Cardiac atrium fibroblast (primary cell): ENCODE results near the genes HCN2 and GRIN3B.

DNA sequence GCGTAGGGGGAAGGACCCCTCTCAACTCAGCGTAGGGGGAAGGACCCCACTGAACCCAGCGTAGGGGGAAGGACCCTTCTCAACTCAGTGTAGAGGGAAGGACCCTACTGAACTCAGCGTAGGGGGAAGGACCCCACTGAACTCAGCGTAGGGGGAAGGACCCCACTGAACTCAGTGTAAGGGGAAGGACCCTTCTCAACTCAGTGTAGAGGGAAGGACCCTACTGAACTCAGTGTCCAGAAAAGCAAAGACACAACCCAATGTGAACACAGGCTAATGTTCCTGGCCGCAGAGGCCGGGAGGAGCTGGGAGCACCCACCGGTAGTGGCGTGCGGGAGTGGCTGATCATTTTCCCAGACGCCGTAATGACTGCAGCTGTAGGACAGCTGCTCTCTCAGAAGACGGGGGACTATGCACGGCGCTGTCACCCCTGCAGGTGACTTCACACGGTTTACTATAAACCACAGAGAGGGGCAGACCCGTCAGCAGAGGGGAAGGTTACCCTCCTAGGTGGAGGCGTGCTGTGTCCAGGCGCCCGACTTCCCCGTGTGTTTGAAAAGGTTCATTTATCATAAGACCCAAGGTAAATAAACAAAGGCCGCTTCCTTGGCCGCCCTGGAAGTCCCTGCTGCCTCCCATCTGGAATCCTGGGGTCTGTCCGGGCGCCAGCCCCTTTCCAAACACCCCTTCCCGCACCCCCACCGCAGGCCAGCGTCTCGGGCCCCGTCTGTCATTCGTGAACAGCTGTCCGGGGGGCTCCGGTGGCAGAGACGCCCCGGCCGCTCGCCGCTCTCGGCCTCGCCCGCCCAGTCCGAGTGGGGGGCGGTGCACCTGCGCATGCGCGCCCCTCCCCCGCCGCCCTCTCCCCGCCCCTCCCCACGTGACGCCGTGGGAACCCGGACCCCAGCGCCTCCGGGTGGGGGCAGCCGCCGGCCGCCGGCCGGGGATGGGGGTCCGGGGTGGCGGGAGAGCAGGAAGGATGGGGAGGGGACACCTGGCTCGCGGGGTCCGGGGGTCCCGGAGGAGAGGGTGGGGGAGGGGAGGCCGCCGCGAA, 1.1 kb downstream of the SHC2 start:
- RAMPAGE, long total RNA, result no peak

DNA sequence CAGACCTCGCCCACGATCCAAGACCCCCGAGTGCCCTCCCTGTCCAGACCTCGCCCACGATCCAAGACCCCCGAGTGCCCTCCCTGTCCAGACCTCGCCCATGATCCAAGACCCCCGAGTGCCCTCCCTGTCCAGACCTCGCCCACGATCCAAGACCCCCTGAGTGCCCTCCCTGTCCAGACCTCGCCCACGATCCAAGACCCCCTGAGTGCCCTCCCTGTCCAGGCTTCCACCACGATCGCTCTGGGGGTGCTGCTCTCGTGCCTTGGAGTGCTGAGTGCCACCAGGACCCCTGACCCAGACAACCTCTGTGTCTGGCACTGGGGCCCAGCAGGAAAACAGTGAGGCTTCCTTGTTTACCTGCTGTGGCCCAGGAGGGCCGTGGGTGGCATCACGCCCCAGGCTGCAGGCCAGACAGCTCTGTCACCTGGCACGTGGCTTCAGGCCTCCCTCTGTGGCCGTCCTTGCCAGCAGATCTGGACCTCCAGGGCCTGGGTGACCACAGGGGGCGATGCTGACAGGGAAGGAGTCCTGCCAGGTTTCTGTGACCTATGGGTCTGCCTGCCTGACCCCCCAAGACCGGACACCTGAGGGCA, 3.2 kb downstream of the CDC34 start:
- RAMPAGE, long total RNA, result no peak

DNA sequence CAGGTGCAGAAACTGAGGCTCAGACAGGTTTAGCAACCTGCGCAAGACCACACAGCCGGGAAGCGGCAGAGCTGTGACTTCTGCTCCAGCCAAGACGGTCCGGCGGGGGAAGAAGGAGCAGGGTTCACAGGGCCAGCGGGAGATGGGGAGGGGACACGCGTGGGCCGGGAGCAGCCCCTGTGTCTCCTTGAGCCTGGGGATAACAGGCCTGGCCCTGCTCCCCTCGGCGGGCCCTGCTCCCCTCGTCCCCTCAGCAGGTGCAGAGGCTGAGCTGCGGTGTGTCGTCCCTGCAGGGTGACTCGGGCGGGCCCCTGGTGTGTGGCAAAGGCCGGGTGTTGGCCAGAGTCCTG, 5.5 kb downstream of the GZMM start:
- RAMPAGE, long total RNA, result no peak

DNA sequence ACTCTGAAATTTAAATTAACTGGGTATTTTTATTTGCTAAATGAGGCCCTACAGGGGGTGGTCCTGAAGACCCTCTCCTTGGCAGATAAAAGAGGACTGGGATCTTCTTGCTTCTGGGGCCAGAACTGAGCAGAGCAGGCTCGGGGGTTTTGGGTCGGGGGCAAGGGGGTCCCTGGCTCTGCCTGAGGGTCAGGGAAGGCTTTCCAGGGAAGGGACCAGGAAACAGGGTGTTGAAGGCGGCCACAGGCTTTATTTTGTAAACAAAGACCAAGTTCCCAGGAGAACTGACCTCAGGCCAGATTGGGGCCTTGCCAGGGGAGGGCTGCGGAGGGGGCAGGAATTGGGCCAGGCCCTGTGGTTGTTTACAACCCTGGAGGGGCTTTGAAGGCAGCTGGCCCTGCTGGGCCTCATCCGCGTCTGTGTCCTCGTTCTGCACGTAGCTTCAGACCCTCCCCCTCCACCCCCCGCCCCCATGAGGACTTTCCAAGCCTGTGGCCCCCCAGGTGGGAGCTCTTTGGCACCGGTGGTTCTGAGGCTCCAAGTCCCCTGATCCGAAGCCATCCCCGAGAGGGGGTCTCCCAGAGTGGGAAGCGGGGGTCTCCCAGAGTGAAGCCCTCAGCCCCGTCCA, 13.7 kb upstream of the BSG start:
- RAMPAGE, long total RNA, result no peak

DNA sequence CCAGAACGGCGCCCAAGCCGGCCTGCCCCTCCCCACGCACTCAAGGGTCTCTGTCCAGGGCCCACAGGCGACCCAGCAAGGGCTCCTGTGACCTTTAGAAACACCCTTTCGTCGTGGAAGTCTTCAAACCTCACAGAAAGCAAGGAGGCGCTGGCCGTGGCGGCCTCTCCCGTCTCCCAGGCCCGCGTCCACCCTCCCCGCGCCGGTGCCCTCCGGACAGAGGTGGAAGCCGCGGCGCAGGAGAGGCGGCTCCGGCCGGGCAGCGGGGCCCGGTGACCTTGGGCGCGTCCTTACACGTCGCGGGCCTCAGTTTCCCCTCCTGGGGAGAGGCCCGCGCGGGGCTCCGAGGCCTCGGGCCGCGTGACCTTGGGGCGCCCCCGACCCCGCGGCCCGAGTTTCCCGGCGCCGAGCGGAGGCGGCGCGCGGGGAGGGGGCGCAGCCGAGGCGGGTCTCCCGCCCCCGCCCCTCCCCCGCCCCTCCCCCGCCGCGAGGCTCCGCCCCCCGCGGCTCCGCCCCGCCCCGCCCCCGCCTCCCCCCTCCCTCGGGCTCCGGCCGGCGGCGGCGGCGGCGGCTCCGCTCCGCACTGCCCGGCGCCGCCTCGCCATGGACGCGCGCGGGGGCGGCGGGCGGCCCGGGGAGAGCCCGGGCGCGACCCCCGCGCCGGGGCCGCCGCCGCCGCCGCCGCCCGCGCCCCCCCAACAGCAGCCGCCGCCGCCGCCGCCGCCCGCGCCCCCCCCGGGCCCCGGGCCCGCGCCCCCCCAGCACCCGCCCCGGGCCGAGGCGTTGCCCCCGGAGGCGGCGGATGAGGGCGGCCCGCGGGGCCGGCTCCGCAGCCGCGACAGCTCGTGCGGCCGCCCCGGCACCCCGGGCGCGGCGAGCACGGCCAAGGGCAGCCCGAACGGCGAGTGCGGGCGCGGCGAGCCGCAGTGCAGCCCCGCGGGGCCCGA, at the start of gene HCN2:
HCN2 (plus strand) TSS at position 539 of the 947 bp plus-strand sequence.
- RAMPAGE, long total RNA, result no peak

- RAMPAGE, long total RNA, result no peak
Measured at GRCh38 chr19:602584-603029, 12.9 kb downstream of the HCN2 start.

DNA sequence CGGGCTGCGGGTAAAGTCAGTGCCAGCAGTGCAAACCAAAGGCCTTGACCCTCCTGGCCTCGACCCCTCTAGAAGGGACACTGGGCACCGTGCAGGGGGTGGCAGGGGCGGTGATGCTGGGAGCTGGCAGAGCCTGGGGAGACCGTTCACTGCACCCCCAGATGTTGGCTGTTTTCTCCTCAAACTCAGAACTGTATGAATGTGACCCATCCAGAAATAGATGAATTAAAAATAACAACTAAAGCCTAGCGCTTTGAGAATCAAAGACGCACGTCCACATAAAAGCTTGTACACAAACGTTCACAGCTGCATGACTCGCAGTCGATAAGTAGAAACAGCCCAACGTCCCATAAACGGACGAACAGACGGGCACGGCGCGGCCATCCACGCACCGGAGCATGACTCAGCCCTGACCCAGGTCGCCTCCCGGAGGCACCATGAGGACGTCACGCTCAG, 9.6 kb downstream of the POLRMT start:
- RAMPAGE, long total RNA, result no peak

DNA sequence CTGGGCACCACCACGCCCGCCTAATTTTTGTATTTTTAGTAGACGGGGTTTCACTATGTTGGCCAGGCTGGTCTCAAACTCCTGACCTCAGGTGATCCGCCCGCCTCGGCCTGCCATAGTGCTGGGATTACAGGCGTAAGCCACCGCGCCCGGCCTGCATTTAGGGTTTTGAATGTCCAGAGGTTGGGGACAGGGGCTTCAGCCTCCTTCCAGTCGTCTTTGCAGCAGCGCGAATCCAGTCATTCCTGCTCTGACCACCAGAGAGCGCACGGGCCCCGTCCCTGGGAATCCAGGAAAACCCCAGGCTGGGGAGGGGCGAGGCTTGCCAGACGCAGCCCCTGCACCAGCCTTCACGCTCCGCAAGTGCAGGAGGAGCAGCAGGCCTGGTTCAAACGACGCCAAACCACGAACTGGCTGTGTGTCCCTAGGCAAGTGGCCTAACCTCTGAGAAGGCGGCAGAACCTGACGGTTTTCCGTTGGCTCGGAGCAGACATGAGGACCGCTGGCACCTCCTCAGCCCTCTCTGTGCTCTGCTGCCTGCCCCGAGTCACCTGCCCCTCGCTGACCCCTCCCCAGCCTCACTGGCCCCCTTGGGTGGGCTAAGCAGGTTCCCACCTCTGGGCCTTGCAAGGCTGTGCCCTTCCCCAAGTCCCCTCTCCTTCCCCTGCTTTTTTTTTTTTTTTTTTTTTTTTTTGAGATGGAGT, 1.9 kb upstream of the RNF126 start:
- RAMPAGE, long total RNA, result no peak

DNA sequence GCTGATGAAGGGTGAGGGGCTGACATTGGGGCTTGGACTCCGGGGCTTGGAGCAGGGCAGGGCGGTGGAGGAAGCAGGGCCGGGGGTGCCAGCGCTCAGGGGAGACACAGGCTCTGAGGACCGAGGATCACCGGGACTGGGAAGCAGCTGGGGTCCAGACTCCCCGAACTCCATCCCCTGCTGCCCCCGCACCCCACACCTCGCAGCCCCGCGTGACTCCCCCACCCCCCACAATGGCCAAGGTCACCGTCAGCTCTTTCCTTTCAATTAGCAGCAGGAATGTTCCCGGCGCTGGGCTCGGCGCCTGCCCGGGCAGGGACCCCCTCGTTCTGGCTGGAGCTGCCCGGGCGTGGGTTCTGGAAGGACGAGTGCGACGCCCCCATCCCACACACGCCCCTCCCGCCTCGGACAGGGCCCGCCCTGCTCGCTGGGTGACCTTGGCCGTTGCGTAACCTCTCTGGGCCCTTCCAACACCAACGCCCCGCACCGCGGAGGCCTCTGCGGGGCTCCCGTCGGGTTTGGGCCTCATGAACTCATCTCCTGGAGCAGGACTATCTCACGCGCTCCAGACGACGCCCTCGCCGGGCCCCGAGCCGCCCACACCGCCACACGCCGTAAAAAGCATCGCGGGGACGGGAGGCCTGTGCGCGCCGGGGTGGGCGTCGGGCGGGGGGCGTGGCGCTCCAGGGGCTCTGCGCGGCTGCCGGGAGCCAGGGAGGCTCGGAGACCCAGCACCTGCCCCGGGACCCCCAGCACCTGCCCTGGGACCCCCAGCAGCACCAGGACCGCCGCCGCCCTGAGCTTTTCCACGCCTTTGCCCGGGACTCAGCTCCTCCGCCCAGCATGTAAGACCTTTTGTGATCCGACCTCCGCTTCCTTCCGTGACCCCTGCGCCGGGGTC, 10.3 kb downstream of the PALM start:
- RAMPAGE, long total RNA, result no peak

DNA sequence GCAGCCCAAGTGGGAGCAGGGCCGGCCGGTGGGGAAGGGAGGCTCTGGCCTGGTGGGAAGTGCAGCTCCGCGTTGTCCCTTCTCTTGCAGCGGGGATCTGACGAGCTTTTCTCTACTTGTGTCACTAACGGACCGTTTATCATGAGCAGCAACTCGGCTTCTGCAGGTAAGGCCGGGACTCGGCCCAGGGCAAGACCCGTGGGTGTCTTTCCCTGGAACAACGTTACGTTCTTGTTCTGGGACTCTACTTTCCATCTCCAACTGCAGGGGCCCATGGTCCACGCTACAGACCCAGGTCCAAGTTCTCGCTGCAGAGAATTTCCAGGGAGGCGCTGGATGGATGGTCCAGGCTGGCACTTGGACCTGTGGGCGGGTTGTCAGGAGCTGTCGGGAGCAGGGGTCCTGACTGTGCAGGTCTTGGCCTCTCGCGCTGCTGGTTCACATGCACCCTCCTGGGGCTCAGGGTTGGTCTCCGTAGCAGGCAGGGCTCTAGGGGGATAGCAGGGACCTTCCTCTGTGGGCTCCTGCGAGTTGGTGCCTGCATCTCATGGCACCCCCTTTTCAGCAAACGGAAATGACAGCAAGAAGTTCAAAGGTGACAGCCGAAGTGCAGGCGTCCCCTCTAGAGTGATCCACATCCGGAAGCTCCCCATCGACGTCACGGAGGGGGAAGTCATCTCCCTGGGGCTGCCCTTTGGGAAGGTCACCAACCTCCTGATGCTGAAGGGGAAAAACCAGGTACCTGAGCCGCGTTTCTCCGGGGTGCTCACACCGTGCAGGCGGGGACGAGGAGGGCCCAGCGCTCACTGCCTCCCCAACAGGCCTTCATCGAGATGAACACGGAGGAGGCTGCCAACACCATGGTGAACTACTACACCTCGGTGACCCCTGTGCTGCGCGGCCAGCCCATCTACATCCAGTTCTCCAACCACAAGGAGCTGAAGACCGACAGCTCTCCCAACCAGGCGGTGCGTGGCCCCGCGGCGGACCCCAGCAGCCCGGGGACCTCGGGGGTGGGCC, 6.5 kb downstream of the PTBP1 start:
- RAMPAGE, long total RNA, result no peak

DNA sequence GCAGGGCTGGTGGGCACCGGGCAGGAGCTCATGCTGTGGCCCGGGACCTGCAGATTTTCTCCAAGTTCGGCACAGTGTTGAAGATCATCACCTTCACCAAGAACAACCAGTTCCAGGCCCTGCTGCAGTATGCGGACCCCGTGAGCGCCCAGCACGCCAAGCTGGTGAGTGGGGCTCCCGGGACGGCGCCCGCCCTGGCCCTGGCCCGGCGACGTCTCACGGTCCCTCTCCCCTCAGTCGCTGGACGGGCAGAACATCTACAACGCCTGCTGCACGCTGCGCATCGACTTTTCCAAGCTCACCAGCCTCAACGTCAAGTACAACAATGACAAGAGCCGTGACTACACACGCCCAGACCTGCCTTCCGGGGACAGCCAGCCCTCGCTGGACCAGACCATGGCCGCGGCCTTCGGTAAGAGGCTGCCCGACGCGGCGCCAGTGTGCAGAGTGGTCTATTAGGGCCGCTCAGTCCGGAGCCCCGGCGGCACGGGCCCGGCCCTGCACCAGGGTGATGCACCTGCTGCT, 7.6 kb downstream of the PTBP1 start:
- RAMPAGE, long total RNA, result no peak

GRCh38 chr19:813420-814070, 8.2 kb downstream of the PLPPR3 start:
- RAMPAGE, long total RNA, result no peak

GRCh38 chr19:862849-863462, 3.5 kb downstream of the CFD start:
- RAMPAGE, long total RNA, result no peak

GRCh38 chr19:867766-868425, 8.4 kb downstream of the CFD start:
- RAMPAGE, long total RNA, result no peak

GRCh38 chr19:870530-870917, 11.1 kb downstream of the CFD start:
- RAMPAGE, long total RNA, result no peak

DNA sequence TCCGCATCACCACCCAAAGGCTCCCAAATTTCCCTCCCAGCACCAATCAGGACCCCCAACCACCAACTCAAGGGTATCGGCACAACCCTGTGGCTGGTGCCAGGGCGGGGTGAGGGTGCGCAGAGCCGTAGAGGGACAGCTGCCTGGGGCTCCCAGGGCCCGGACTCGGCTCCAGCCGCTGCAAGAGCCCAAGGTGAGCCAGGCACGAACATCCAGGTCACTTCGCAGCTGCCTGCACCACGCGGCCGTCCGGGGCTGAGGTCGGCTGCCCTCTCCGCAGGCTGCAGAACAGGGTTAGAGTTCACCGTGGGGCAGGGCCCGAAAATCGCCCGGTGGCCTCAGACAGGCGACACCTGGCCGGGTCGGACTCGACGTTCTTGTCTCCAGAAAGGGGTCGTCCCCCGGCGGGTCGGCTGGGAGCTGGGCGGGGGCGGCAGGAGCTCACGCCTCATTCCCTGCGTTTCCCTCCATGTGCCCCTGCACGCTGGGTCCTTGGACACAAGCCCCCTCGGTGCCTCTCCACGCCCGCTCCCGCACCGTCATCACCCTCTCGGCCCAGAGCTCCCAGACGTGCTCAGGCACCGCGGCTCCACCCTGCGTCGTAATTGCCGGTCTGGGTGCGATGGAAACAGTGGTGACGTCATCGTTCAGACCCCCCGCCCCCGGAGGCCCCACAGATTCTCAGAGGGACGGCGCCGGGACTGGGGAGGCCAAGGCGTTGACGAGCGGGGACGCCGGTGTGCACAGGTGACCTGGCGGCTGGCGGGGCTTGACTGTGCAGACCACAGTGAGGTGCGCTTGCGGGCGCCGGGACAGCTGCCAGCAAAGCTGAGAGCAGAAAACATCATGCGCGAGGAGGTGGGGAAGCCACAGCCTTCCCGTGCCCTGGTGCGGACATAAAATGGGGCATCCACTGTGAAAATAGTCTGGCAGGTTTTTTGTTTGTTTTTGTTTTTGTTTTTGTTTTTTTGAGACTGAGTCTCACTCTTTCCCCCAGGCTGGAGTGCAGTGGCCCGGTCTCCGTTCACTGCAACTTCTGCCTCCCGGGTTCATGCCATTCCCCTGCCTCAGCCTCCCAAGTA, 4.0 kb upstream of the GRIN3B start:
- RAMPAGE, long total RNA, result no peak

DNA sequence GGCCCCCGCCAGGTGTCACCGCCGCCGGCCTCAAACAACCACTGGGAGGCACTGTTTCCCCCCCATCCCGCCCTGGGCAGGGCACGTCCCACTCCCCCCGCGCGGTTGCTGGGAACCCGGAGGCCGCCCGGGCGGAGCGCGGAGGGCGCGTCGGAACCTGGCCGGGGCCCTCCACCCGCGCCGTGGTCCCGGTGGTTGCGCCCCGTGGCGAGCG, at the start of gene GRIN3B:
GRIN3B (plus strand) TSS at position 213 of the 214 bp plus-strand sequence.
- RAMPAGE, long total RNA, result no peak

GRCh38 chr19:1014025-1014737, 6.7 kb downstream of the TMEM259 start:
- RAMPAGE, long total RNA, result no peak

GRCh38 chr19:1017039-1017880, 3.7 kb downstream of the TMEM259 start:
- RAMPAGE, long total RNA, result no peak

- RAMPAGE, long total RNA, result no peak
Measured at GRCh38 chr19:1032048-1032937, 5.9 kb downstream of the CNN2 start.